Melanocyte of skin (primary cell): ENCODE measurements around a stretch of chr11.

DNA sequence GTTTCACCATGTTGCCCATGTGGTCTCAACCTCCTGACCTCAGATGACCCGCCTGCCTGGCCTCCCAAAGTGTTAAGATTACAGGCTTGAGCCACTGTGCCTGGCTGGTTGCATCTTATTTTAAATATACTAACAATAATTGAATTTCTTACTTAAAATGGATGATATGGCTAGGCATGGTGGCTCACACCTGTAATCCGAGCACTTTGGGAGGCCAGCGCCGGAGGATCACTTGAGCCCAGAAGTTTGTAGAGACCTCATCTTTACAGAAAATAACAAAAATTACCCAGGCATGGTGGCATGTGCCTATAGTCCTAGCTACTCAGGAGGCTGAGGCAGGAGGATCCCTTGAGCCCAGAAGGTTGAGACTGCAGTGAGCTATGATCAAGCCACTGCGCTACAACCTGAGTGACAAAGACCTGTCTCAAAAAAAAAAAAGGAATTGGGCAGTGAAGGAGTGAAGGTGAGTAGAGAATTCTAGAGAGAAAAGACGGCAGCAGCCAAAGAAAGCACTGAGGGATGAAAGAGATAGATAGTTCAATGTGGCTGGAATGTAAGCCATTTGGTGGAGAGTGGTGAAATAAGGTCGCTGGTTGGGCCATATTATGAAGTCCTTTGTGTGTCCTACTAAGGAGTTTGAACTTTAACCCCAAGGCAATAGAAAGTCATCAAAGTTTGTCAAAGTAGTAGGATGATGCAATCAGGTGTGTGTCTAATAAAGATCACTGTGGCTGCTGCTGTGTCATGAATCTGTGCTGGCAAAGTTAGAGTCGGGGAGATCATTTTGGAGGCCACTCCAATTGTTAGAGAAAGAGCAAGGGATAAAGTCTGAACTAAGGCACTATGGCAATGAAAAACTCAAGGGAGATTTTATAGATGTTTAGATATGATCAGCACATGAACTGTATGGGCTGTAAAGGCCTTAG is 18.5 kb downstream of the RNF121 start:
- CAGE, long polyA plus RNA, 2 experiments: no peak in any of the 2 experiments

- CAGE, long polyA plus RNA, 2 experiments: no peak in any of the 2 experiments
Observed at GRCh38 chr11:72001852-72002786, 3.4 kb downstream of the IL18BP start.

- CAGE, long polyA plus RNA, 2 experiments: no peak in any of the 2 experiments
Observed at GRCh38 chr11:72013264-72014252, 14.8 kb downstream of the IL18BP start.

- CAGE, long polyA plus RNA, 2 experiments: no peak in any of the 2 experiments
Observed at GRCh38 chr11:72058286-72058992, 21.9 kb downstream of the NUMA1 start.

- CAGE, long polyA plus RNA, 2 experiments: no peak in any of the 2 experiments
Observed at GRCh38 chr11:72069707-72070410, 10.5 kb downstream of the NUMA1 start.

- CAGE, long polyA plus RNA, 2 experiments: no peak in any of the 2 experiments
Observed at GRCh38 chr11:72223995-72224433, 553 bp upstream of the INPPL1 start.

DNA sequence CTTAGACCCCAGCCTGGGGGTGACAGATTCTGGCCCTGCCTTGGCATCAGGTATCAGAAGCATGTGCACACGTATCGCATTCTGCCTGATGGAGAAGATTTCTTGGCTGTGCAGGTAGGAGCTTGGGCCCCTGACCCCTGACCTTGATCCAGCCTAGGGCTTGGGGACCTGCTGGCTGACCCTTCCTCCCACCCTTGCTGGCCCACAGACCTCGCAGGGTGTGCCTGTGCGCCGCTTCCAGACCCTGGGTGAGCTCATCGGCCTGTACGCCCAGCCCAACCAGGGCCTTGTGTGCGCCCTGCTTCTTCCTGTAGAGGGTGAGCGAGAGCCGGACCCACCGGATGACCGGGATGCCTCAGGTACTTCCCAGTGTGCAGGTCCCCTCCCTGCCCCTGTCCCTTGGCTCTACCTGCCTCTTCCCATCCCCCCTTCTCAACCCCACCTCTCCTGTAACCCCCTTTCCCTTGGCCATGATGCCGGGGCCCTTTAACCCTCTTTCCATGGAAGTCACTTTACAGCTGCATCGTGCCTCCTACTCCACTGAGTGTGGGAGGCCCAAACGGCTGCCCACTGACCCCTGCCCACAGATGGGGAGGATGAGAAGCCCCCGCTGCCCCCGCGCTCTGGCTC is 3.7 kb downstream of the INPPL1 start:
- CAGE, long polyA plus RNA, 2 experiments: no peak in any of the 2 experiments

- CAGE, long polyA plus RNA, 2 experiments: no peak in any of the 2 experiments
Observed at GRCh38 chr11:72237909-72238345, 6.0 kb downstream of the PHOX2A start.

GRCh38 chr11:72471231-72471726 is 36.9 kb upstream of the CLPB start:
- CAGE, long polyA plus RNA, 2 experiments: no peak in any of the 2 experiments

- CAGE, long polyA plus RNA, 2 experiments: no peak in any of the 2 experiments
Observed at GRCh38 chr11:72525500-72525779, 91.1 kb upstream of the CLPB start.

GRCh38 chr11:72635649-72636411 is 38.4 kb downstream of the PDE2A start:
- CAGE, long polyA plus RNA, 2 experiments: no peak in any of the 2 experiments

DNA sequence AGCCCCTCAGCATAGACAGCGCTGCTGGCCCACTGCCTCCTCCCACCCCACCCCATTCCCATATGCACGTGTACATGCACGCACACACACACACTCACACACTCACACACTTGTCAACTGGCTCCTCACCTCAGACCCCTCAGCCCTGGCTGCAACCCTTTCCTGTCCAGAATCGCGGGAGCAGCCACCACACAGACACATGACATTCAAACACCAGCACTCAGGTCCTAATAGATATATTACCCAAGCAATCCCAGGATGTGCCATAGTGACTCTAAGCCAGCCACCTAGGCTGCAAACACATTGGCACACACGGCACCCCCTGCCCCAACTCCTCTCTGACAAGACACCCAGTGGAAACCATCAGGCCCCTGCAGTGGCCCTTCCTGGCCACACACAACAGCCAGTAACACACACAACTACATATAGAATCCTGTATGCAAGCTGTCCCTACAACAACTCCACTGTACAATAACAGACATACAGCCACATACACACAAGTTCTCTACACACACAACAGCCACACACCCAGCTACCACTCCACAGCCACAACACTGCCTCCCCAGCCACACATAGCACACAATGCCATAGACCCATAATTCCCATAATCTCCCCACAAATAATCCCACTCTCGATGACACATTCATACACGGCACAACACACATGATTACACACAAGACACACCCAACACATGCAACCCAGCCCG is 33.7 kb downstream of the PDE2A start:
- CAGE, long polyA plus RNA, 2 experiments: no peak in any of the 2 experiments

DNA sequence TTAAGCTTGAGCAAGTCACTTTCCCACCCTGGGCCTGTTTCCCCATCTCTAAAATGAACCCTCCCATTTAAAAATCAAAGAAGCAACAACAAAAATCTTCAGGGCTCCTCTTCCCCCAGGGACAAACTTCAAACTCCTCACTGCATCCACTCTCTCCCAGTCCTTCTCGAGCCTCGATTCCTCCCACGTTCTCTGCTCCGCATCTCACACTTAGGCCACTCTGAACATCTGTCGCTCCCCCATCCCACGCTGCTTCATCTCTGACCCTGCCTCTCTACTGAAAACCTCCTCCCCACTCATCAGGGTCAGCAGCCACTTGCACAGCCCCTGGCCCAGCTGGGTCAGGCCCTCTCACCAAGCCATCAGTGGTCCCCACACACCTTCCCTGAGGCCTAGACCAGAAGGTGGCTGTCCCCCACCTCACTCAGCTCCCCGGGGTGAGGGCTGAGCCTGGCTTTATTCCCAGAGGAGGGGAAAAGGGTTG is 17.4 kb downstream of the PDE2A start:
- CAGE, long polyA plus RNA, 2 experiments: no peak in any of the 2 experiments

DNA sequence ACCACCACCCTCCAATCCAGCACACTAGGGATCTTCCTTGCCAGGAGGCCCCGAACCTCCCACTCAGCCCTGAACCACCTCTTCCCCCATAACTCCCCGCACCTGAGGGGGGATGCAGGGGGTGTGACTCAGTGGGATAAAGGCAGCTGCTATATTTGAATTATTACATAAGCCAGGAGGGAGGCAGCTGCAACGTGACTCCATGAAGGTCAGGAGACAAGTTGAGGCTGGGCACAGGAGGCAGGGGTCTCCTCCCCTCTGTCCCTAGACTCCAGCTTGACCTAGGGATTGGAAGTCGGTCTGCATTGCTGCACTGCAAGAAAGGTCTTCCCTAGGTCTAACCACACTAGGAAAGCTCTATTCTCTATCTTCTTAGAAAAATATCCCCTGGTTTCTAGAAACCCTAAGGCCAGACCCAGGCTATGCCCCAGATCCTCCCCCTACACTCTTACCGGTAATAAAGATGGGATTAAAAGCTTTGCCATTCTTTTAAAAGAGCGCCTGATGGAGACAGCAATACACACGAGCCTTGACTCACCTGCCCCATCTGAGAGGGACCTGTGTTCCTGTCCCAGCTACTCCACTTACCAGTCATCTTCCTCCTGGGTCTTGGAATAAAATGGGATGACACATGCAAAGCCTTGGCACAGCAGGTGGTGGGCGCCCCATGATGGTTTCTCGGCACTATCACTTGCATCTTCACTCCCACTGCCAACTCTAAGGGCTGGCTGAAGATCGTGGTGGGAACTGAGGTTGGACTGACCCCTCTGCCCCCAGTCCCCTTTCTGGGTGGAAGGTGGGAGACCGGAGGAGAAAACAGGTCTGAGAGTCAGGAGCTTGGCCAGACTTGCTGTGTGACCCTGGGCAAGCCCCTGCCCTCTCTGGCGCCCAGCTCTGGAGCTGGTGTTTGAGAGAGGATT is 6.0 kb upstream of the PDE2A start:
- CAGE, long polyA plus RNA, 2 experiments: no peak in any of the 2 experiments

GRCh38 chr11:72692470-72692896 is 18.3 kb upstream of the PDE2A start:
- CAGE, long polyA plus RNA, 2 experiments: no peak in any of the 2 experiments

DNA sequence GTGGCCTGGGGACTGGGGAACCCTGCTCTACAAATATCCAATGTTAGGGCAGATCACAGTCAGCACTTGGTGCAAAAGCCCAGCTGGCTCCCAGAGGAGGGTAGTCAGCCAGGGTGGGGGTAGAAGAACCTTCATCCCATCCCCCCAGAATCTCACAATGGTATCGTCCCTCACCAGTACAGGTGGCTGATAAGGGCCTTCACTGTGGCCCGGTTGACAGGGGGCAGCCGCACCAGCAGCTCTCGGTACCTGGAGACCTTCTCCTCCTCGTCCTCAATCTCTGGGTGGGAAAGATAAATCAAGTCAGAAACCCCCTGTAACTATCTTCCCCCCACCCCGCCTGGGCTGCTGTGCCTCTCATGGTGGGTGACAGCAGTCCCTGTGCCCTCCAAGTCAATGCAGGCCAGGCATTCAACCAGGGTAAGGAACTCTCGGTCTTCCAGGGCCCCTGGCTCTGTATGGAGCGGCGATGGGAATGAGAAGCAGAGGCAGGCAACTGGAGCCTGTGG is 22.2 kb upstream of the PDE2A start:
- CAGE, long polyA plus RNA, 2 experiments: no peak in any of the 2 experiments

GRCh38 chr11:72709846-72710143 is 35.6 kb upstream of the PDE2A start:
- CAGE, long polyA plus RNA, 2 experiments: no peak in any of the 2 experiments

DNA sequence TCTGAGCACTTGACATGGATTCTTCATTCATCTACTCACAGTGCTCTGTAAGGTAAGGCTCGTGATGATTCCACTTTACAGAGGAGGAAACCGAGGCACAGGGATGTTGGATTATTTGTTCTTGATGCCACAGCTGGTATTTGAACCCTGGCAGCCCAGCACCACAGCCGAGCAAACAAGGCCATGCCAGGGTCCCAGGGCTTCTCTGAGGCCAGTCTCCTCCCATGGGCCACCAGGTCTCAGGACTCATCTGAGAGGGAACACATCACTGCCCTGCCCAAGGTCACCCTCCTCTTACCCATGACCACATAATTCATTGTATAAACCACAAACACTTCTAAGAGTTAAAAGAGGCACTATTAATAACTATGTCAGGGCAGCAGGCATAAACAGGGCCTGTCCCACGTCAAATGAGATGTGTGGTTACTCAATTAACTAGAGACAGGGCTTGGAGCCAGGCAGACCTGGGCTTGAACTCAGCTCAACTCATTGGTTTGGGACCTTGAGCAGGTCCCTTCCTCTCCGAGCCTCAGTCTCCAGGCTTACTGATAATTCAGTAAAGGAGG is 33.2 kb downstream of the ARAP1 start:
- CAGE, long polyA plus RNA, 2 experiments: no peak in any of the 2 experiments

GRCh38 chr11:72741241-72741830 is 10.9 kb downstream of the ARAP1 start:
- CAGE, long polyA plus RNA, 2 experiments: no peak in any of the 2 experiments

DNA sequence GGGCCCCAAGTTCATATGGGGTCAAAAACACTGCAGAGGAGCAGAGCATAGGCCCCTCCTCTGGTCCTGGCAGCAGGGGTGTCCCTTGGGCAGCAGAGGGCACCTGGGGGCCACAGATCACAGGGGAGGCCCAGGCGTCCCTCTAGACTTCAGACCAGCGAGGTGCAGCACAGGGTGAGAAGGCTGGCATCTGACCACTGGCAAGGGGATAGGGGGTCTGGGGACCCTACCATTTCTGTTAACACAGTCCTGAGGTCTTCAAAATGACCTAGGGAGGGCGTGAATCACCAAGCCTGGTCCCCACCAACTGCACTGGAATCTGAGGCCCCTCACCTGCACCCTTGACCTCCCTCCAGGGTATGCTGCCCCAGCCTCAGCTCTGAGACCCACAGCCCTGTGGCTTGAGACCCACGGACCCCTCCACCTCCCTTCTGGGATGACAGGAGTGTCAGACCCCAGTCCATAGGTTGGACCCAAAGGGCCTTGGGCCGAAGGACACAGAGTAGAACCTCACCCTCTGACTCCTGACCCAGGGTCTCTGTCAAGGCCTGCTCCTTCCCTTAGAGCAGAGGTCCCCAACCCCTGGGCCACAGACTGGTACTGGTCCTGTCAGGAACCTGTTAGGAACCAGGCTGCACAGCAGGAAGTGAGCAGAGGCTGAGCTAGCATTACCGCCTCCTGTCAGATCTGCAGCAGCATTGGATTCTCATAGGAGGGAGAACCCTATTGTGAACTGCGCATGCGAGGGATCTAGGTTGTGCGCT is 1.5 kb upstream of the ARAP1 start:
- CAGE, long polyA plus RNA, 2 experiments: no peak in any of the 2 experiments